Parietal lobe (tissue), 2 donors: ENCODE data around the genes MREG, XRCC5 and SMARCAL1.

DNA sequence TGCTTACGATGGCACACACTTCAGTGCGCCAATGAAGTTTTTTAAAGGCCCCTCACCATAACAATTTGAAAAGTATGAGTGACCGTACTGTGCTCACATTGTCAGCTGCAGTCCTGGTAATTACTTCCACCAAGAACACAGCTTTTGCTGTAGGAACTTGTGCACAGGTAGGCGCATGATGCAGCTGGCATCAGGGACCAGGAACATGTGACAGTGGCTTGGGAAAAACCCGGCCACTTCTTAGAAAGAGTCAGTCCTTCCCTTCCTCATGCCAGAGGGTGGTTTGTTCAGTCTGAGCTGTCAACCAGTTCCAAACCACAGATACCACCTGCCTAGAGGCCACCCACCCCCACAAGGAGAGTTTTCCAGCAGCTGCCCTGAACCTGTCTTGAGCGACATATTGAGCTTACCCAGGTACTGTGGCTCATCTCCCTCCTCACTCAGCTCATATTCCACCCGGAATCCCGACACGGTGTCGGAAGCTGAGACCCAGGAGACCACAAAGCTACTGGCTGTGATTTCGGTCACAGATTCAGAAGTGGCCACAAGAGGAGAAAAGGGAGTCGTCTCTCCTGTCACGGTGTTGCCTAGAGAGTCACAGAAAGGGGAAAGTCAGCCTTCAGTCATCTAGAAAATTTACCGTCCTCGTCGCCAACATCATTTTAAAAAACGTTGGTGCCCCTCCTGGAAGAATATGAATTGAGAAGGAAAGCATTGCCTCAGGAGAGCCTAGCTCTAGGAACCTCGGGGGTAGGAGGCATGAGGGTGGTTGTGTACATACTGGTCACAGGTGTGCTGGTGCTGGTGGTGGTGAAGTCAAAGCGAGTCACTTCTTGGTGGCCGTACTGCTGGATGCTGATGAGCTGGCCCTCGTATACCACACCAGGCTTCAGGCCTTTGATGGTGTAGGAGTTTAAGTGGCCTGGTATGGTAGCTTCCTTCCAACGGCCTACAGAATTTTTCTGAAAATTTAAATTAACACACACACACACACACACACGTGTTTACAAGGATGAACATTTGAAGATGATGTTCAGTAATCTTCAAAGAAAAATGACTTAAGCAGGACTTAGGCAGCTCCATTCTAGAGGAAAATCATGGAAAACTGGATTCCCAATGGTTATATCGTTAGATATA, 26.3 kb downstream of the FN1 start:
- RAMPAGE, long total RNA = no peak

- RAMPAGE, long total RNA = no peak
Observed at GRCh38 chr2:215419167-215419462, 16.8 kb downstream of the FN1 start.

- RAMPAGE, long total RNA = no peak
Observed at GRCh38 chr2:215431631-215432387, 4.1 kb downstream of the FN1 start.

- RAMPAGE, long total RNA = no peak
Observed at GRCh38 chr2:215700901-215701320, 265.0 kb upstream of the FN1 start.

DNA sequence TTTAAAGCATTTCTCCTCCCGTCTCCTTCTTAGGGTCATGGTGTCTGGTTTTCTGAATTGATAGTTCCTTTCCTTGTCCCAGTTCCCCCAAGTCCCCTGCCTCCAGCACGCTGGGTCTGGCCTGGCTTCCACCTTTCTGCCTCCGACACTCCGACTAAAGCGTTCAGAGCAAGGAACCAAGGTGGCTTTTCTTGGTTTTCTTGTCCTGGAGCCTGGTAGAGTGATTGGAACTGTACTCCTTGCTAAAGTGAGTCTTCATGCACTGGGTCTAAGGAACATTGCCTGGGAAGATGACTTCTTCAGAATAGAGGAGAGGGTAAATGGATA, 109.1 kb downstream of the MREG start:
- RAMPAGE, long total RNA = no peak

DNA sequence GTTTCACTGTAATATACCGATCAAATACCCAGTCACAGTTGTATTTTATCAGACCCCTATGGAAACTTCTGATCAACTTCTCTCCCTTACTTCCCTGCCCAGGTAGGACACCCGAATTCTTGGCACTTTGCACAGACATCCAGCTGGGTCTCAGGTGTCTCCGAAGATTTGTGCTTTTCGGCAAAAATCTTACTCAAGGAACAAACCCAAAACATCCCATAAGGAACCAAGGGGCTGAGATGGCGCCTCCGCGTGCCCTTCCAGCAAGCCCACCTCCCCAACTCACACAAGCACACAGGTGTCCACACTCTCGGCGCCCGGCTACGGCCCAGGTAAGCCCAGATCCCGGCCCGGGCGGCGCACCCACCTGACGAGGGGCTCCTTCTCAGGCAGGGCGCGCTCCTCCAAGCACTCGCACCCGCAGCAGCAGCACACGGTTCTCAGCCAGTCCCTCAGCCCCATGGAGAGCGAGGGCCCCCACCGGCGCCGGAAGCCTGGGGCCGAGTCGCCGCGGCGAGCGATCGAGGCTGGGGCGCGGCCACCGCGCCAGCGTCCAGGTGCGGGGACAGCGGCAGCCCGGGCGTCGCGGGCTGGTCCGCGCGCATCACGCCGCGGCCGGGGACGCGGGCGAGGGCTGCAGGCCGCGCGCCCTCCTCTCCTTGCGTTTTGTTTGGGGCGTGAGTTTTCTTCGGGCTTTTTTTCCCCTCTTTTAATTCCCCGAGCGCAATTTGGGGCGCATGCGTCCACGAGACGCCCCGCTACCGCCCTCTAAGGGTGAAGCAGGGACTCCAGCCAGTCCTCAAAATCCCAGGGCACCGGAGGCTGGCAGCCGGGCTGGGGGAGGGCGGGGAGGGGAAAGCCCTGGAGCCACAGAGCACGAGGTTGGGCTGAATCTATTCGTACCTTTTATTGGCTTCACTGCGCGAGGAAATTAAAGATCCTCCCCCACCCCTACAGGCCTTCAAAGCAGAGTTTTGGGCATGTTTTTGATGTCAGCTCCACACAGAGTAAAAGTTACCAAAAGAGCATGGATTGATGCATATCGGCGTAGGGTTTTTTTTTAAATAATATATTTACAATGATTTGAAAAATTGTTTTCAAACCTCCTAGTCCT, at the start of gene MREG:
MREG (minus strand) TSS at position 686 of the 1,114 bp plus-strand sequence.
- RAMPAGE, long total RNA = no peak

GRCh38 chr2:216082464-216083277, 952 bp downstream of the TMEM169 start:
- RAMPAGE, long total RNA = no peak

GRCh38 chr2:216108779-216110084, at the start of gene XRCC5:
Gene XRCC5 (plus strand): TSS chr2:216109348.
- RAMPAGE, long total RNA = start-site peak on the plus strand at chr2:216109308-216109424, 3,546 and 1,131 reads in 2 replicates

DNA sequence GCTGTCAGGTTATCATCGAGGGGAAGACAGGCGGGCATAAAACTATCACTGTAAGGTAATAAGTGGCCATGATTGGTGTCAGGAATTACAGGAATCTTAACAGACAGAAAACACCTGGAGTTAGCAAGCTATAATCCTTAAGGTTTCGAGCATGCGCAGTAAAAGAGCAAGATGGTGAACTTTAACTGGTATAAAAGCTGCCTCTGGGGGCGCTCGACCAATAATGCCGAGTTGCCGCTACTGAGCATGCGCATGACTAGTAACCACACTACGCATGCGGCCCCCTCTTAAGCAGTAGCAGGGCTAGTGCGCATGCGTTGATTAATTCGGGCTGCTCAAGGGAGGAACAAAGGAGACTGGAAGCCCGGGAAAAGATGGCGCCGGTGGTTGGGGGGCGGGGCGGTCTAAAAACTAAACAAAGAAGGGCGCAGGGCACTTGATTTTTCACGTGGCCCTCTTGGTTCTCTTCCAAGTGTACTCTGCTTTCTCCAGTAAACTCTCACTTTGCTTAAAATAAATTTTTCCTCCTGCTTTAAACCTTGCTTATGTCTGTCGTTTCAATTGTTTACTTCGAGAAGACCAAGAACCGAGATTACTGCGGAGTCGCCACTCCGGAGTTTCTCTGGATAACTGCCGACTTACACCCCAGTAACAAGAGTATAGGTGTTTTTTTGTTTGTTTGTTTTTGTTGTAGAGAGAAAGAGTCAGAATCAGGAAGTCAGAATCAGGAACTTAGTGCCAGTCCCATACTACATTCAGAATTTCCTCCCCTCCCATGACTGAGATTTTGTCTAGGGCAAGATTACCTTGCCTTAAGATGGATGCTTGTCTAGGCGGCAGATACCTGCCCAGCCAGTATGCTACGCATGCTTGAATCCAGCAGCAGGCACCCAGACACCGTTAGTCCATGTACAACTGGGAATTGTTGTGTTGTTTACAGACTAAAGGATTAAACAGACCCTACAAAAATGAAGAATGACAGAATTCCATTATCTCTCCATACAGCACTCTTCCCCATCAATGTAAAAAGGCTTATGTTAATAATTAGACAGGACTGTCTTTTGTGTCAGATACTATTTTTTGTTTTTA, 5.8 kb downstream of the XRCC5 start:
- RAMPAGE, long total RNA = no peak

- RAMPAGE, long total RNA = no peak
Observed at GRCh38 chr2:216372709-216373362, 553 bp upstream of the MARCHF4 start.

DNA sequence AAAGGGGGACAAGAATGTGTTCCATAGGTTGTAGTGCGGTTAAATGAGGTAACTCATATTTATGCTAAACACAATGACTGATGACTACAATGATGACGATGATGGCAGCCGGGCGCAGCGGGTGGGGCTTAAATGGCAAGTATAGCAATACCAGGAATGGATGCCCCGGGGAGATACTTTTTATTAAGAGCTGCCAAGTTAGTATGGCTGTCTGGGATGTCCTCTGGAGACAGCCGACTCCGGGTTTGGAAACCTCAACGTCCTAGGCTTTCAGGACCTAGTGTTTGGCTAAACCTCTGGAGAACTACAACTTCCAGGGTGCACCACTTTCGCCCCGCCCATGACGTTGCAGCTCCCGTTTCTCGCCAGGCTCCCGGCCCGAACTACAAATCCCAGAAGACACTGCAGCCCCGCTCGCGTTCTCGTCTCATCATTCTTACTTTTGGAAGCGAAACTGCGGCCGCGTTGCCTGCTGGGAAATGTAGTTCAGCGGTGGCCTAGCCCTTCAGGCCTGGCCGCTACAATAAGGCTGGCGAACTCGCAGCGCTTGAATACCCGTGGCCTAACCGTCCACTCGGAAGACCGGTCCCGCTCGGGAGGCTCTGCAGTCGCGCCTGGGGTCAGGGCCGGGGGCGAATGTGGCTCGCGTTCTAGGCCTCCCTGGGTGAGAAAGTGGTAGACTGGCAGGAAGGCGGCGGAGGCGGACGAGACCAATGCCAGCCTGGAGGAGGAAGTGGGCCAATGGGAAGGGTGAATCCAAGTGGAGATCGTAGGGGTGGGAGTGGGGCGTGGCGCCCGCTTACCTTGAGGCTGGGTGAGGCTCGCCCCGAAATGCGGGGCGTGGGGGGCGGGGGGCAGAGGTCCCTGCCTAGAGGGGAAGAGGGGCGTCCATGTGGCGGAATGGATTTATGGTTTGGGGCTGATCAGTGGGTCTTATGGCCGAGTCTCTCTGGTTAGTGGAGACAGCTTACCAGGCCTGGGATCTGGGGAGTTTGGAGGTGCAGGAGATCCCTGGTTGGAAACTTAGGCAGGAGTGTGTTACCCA, at the start of gene SMARCAL1:
SMARCAL1 (plus strand) TSS at position 500 of the 1,045 bp plus-strand sequence.
- RAMPAGE, long total RNA = no peak

DNA sequence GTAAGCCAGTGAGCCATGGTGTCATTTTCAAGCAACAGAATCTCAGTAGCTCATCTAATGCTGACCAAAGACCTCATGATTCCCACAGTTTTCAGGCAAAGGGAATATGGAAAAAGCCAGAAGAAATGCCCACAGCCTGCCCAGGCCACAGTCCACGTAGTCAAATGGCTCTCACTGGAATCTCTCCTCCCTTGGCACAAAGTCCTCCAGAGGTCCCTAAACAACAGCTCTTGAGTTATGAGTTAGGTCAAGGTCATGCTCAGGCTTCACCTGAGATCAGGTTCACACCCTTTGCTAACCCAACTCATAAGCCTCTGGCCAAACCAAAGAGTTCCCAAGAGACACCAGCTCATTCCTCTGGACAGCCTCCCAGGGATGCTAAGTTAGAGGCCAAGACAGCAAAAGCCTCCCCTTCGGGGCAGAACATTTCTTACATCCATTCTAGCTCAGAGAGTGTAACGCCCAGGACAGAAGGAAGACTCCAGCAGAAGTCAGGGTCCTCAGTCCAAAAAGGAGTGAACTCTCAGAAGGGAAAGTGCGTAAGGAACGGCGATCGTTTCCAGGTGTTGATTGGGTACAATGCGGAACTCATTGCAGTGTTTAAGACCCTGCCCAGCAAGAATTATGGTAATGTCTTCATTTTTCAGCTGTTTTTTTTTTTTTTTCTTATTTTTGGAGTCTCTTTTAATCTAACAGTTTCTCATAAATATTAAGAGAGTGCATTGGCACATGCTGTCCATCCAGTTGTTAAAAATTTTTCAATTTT, 2.8 kb downstream of the SMARCAL1 start:
- RAMPAGE, long total RNA = no peak

GRCh38 chr2:216519353-216519582, 20.6 kb downstream of the RPL37A start:
- RAMPAGE, long total RNA = no peak

- RAMPAGE, long total RNA = no peak
Observed at GRCh38 chr2:216571743-216571965, 61.6 kb upstream of the IGFBP2 start.

DNA sequence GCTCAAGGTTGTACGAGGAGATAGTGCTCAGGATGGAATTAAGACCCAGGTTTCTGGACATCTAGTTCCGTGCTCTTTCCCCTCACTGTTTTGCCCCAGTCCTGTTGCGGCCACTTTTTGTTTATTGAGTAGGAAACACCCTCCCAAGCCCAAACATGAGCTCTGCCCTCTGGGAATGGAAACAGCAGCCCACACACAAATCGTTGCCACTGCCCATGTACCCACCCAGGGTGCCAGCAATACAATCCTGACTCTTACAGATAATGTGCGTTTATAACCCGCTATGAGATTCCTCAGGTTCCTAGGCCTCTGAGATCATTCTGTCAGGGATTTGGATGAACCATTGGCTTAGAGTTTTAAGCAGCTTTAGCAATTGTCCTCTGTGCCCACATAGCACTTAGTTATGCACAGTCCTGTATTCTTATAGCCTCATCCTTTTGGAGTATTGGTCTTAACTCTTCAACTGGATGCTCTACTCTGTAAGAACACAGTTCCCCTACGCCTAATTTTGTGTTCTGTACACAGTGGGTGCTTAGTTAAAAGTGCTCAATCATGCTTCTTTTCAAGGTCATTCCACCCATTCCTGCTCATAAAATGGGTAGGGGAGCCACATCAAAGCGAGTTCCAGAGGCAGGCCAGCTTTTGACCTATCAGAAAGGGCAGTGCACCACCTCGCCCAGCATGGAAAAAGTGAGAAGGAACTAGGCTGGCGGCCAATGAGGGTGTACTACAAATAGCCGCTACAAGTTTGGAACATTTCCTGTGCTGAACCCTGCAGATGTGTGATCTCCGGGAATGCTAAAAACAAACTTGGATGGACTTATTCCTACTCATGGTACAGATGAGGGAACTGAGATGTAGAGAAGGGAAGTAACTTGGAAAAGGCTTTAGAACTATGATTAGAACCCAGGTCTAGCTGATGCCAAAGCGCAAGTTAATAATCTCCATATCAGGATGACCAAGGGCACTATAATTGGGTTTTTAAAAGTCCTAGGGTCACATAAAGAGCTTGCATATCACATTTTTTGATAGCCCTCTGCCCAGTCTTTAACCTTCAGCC, 60.2 kb upstream of the IGFBP2 start:
- RAMPAGE, long total RNA = no peak

DNA sequence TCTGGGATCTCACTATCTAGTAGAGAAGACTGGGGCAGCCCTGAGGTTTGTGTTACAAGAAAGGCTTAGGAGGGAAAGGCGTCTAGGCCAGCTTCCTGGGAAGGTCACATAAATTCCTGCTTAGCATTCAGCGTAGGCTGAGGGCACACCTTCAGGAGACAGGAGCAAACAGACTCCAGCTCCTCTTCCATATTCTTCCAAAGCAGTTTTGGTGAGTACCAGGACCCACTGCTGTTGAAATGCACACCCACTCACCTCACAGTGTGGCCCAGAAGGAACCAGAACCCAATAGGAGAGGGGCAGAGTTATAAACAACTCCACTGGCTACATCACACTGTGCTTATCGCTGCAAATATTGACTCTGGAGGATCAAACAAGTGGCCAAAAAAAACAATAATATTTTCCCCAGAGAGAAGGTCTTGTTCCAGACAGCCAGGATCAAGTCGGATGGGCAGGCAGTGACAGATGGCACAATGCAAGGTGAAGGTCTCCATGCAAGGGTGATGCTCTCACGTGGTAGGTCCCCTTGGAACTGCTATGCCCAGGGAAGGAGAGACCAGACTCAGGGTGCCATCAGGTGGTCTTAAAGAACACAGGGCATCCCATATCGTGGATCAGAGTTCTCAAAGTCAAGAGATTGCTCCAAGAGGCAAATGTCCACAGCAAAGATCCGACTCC, 17.7 kb upstream of the IGFBP2 start:
- RAMPAGE, long total RNA = no peak

- RAMPAGE, long total RNA = no peak
Observed at GRCh38 chr2:216673986-216674570, 21.3 kb downstream of the IGFBP5 start.

GRCh38 chr2:216676079-216677036, 19.0 kb downstream of the IGFBP5 start:
- RAMPAGE, long total RNA = no peak

DNA sequence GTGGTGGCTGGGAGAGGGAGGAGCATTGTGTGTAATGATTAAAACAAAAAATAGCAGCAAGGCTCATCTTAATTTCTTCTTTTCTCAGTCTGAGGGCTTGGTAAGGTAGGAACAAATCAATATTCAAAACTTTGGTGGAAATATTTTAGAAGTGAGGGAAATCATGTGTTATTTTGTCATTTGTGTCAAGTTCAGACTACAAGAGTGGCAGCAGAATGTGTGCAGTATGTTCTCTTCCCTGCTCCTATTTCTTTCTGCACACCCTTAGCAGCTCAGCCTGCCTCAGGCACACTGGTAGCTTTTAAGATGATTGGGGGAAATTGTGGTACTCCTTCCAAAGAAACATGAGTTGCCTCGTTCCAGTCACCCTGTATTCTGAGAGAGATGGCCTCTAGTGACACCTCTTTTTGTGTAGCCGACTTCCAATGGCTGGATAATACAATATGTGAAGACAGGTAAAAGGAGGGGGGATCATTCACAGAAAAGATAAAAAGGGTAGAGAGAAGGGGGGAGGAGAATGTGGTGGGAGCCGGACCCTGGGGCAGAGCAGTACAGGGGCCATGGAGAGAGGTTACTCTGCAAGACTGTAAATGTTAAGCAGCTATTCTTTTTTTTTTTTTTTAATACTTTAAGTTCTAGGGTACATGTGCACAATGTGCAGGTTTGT, 1.9 kb upstream of the IGFBP5 start:
- RAMPAGE, long total RNA = no peak

DNA sequence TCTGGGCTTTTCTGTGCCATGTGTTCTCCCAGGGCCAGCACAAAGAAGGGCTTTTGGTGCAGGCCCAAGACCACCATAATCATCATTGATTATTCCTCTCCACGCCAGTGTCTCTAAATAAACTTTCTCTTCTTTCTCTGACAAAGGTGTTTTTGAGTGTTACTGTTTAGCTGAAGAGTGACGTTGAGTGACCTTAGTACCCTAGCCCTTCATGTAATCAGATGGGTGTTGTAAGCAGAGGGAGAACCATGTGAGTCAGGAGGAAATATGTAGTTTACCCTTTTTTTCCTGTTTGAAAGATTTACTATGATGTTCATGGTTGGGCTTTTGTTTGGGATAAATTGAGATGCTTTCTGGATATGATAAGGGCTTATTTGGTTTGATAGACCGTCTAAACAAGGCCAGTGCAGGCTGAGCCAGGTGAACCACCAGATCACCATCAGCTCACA, 11.7 kb upstream of the TNP1 start:
- RAMPAGE, long total RNA = no peak